ENCODE results near the gene CD58.

- RRBS: no CpG with 5 or more reads among the region's 4 CpGs
These were observed 20.2 kb downstream of the TSPAN2 start for GRCh38 chr1:115069194-115069501.

- RRBS: no CpG with 5 or more reads among the region's 6 CpGs
These were observed 44.9 kb upstream of the TSPAN2 start for GRCh38 chr1:115134215-115134653.

DNA sequence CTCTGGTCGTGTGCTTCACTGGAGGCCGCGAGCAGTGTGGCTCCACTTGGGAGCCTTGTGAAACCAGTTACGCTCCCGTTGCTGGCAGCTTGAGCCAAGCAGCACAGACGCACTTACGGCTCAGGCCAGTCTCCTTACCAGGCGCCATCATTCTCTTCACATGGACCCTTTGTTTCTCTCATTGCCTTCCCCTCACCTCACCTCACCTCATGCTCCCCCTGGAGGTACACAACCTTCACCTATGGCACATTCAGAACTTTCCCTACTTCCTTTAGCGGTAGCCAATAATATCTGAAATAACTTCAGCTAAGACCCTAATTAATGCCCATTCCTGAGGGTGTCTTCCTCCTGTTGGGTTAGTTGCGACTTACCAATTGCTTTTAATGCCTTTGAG, 49.8 kb upstream of the TSPAN2 start:
- RRBS: no CpG with 5 or more reads among the region's 10 CpGs

DNA sequence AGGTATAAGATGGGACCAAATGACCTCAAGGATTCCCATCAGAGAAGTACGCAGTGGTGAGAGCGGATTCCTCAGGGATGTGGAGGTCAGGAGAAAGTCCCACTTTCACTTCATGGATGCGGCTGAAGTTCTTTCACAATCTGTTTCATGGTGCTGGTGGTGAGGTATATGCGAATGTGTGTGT, 79.3 kb upstream of the TSPAN2 start:
- RRBS: no CpG with 5 or more reads among the region's 4 CpGs

DNA sequence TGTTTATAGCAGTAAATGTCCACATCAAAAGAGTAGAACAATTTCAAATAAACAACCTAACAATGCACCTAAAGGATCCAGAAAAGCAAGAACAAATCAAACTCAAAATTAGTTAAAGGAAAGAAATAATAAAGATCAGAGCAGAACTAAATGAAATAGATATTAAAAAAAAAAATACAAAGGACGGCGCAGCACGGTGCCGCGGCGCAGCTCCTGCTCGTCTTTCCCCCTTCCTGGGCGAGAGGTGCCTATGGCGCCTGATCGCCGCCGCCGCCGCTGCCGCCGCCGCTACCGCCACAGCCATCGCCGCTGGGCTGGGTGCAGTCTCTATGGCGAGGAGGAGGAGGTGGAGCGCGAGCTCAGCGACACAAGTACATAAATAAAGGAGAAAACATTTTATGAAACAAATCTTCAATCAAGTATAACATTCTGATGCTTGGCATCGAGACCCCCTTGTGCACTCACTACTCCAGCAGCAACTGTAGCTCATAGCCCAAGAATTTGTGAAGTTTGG, 77.6 kb upstream of the VANGL1 start:
- RRBS: no CpG with 5 or more reads among the region's 25 CpGs

- RRBS: no CpG with 5 or more reads among the region's 9 CpGs
These were observed 57.2 kb downstream of the CASQ2 start for GRCh38 chr1:115711154-115711836.

DNA sequence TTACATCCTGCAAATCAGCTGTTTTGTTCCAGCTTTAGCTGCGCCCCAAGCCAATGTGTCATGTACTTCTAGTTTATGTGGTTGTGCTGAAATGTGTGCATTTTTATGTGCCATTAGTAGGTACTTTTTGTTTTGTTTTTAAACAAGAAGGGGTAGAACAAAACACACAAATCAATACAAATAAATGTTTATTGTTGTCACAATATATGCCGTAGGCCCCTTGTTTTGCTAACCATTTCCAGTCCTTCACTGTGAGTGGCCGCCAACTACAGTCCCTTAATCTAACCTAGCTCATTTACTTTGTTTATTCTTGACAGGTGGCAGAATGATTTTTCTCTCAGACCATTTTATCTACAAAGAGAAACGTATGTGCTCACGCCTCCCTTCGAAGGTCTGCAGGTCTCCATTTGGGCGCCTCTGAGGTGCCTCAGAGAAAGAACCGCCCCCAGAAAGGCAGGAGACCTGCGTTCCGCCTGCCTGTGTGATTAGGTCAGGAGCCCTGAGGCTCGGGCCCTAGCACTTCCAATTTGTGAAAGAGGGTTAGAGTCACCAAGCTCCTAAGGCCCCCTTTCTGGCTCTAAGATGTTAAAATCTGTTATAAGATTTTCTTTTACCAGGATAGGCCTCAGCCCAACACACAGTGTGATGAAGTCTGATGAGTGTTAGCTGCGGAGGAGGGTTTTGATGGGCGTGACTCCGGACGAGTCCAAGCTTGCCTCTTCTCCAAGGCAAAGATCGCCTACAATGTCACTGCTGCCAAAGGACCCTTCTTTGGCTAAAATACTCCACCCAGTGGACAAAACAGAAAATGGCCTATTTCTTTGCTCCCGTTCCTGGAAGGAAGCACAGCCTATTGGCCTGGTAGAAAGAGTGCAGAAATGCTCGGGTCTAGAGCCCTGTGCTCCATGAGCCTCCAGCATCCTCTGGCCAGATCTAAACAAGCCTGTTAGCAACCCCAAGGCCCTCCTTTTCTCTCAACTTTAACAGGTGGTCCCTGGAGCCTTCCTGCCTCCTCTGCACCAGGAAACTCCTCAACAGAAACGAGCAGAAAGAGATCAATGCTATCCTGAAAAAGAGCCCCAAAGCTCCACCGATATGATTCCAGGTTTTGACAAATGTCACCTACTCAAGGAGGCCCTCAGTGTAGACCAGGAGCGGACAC, 3.1 kb upstream of the CASQ2 start:
- RRBS: no CpG with 5 or more reads among the region's 21 CpGs

DNA sequence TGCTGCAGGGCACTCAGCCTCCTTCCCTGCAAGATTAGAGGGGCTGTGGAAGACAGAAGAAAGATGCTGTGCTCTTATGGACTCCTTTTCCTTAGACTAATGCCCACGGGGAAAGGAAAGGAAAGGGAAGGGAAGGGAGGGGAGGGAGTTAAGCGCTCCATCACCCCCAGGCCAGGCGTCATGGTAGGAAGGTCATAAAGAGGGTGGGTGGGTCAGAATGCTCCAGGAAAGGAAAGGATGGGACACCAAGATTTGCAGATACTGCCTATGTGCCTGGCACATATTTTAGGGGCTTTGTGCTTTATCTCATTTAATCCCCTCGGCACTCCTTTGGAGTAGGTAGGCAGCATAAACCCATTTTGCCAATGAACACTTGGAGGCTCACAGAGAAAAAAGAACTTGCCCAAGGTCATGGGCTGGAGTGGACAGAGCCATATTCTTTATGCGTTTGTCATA, 41.4 kb downstream of the MAB21L3 start:
- RRBS: no CpG with 5 or more reads among the region's 5 CpGs

GRCh38 chr1:116153086-116153595, 41.9 kb downstream of the MAB21L3 start:
- RRBS: no CpG with 5 or more reads among the region's 3 CpGs

- RRBS: no CpG with 5 or more reads among the region's 6 CpGs
These were observed 100.2 kb downstream of the MAB21L3 start for GRCh38 chr1:116211374-116211813.

- RRBS: no CpG with 5 or more reads among the region's 6 CpGs
These were observed 115.9 kb upstream of the ATP1A1 start for GRCh38 chr1:116256912-116257719.

DNA sequence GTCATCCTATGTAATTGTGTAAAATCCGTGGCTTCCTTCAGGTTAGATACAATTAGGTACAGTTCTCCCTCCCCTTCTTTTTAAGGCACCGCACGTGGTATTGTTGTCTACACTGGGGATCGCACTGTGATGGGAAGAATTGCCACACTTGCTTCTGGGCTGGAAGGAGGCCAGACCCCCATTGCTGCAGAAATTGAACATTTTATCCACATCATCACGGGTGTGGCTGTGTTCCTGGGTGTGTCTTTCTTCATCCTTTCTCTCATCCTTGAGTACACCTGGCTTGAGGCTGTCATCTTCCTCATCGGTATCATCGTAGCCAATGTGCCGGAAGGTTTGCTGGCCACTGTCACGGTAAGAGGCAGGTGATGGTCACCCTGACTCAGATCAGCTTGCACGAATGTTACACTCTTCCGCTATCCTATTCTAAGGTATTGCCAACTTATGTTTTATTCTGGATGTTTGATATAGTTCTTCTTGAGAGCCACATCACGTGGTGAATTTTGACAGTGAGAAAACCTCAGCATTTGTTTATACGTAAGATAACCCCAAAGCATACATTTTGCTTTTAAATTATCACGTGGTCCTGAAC, 16.4 kb downstream of the ATP1A1 start:
- RRBS: no CpG with 5 or more reads among the region's 14 CpGs

DNA sequence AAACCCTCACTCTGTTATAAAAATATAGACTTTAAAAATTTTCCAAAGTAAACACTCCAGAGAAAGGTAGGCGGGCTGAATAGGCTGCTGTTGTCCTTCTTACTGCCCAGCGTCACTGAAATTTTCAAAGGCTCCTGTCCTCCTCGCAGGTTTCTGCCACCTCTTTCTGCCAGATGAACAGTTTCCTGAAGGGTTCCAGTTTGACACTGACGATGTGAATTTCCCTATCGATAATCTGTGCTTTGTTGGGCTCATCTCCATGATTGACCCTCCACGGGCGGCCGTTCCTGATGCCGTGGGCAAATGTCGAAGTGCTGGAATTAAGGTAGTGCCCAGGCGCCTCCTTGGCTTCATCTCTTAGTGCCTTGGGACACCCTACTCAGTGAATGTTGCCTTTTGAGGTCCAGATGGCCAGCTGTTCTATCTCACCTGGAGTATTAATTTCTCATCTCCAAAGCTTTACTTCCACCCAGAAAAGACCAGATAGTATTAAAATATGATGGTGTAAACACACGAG, 22.0 kb downstream of the ATP1A1 start:
- RRBS: no CpG with 5 or more reads among the region's 12 CpGs

DNA sequence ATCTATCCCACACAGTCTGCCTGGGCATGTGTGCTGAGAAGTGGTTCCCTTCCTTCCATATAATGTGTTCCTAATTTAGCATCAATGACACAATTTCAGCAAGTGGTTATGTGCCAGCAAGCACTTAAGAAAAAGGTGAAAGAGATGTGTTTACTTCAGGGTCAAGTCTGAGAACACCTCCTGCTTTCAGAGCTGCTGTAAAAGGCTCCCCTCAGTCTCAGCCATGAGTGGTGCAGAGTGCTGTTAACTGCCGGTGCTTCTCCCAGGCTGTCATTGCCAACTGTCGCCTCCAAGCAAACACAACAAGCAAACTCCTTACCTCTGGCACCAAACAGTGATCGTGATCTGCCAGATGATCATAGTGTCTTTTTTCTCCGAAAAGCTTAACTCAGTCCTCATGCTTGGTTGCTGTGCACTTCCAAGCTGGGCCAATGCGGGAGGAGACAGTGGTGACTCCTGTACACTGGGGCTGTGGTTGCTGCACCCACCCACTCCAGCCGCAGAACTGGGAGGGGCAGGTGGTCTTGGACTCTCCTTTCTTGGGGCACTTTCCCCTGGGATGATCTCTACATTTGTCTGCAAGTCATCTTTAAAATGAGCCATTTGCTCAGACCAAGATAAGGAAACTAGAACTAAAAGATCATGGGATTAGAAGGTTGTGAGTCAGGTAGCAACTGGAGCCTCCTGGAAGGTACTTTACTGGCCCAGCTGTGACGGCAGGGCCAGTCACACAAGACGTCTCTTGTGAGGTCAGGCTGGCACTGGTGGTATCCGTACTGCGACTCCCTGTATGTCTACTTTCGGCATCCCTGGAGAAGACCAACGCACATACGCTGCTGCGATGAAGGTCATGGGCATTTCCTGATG, 32.5 kb downstream of the ATP1A1 start:
- RRBS: no CpG with 5 or more reads among the region's 14 CpGs

- RRBS: no CpG with 5 or more reads among the region's 4 CpGs
These were observed 85.8 kb downstream of the CD58 start for GRCh38 chr1:116484946-116485445.

DNA sequence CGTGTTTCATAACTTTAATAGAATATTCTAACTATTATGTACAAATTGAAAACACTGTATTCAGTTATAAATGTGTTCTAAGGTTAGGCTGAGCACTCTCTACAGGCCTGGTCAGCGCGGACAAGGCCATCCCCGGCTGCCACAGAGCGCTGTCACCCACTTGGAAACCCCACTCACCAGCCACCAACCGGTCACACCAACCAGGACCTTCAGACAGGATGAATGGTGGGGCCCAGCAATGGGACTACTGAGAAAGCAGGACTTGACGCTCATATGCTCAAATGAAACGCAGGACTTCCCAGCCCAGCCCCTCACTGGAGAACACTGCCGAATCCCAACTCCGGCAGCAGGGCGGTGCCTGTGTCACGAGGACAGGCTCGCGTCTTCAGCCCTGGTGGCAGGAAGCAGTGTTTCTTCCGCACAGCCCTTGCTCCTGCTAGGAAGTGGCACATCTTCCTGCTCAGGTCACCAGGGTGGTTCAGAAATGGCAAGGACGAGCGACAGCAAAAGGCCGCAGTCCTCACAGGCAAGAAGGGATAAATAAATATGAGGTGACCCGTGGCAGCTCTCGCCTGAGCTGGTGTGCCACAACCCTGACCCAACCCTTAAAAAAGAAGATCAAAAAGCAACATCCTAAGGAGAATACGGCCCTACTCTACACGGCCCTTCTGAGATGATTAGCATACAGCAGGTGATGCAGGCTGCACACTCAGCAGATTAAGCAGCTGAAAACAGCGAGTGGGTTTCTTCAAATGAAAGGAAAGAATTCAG, 38.9 kb downstream of the CD58 start:
- RRBS: 79% methylated on average over 3 of the region's 23 CpGs

DNA sequence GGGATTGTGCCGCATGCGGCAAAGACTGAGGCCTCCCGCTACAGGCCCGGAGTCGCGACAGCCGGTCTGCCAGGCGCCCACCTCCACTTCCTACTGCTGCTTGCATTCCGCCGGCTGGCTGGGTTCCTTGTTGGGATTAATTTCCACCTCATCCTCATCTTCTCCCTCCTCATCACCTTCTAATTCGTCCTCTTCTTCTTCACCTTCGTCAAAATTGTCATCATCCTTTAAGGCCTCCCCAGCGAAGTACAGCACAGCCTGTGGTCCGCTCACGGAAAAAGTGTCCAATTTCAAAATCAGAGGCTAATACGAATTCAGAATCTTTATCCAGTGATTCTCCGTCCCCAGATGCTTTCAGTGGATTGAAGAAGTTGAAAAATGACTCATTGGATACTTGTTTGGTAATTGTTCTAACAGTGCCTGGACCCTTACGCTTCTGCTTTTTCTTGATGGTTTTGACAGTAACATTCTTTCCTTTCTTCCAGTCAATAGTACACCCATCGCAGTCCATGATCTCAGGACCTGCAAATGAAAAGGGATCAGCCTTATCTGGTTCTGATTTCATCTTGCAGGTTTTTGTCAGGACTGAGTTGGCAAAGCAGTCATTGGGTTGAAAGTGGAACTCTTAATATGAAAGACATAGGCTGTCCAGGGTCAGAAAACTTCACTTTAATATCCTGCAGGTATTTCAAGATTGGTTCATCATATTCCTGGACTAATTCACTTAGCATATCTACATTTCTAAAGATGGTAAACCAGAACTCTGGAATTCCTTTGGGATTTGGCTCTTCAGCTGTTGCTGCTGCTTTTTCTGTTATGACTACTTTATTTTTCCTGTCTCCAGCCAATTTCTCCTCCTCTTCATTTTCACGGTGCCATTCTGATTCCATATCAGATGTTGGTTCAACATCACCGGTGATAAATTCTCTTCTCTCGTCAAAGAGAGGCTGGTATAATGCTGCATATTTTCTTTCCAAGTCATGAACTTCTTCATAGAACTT, 37.7 kb downstream of the CD58 start:
- RRBS: 90% methylated on average over 2 of the region's 22 CpGs

DNA sequence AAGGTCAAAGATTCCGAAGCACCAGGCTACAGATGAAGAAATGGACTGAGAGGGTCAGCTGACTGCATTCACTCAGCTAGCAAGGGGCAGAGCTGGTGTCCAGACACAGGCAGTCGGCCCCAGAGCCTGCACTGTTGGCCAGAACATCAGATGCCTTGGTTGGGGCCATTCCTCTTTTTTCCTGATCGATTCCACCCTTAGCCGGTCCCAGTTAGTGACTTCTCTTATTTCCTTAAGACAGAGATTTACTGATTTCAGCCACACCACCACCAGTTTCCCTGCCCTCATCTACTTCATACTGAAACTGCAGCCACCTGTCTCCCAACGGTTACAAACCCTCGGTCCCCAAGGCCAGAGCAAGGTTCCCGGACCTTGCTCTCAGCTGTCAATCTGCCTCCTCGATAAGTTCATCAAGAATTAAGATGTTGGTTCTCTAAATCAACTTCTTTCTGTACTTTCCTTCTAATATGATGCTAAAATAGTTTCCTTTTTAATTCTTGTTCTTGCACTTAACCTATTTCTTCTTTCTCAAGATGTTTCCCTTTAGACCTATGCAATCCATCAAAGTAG, 11.4 kb downstream of the CD58 start:
- RRBS: no CpG with 5 or more reads among the region's 8 CpGs

DNA sequence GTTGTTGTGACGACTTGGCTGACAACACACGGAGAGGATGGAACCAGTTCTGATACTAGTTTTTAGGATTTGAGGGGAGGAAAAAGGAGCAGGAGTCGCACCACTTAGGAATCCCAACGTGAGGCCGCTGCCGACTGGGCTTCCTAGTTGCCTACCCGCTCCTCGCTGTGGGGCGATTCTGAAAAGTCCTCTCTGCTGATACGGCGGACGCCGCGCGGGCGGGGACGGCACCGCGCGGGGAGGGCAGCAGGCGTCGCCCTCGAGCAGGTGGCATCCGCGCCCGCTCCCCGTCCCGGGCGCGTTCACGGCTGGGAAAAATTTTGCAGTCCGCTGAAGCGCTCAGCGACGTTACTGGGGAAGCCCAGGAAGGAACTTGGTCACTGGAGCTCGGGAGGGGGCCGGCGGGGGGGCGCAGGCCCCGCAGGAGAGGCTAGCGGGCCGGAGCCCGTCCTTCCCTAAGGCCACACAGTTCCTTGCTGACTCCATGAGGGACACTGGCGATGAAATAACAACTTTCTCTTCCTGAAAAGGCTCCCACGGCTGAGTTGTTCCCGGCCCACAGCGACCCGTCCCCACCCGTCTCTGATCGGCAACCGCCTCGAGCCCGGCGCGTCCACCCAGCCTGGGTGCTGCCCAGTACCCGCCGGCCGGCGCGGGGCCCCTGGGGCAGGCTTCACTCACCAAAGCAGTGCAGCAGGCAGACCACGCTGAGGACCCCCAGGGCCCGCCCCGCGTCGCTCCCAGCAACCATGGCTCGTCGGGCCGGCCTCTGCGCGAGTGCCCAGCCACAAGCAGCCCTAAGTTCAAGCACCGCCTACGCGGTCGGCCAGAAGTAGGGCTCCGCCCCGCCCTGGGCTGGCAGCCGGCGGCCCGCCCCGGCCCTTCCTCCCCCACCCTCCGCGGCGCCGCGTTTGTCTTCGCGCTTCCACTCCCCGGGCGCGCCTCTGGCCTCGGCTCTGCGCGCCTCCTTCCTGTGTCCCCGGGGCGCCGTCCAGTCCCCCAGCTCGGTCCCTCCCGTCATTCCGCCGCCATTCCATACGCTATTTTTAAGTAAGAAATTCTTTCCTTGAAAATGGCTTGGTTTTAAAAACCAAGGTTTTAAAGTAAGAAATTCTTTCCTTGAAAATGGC, at the start of gene CD58:
Gene CD58 (minus strand): TSS at position 805 of the 1,130 bp plus-strand sequence.
- RRBS: 4% methylated on average over 44 of the region's 101 CpGs

Data from UCH-1 (cell line).